HTR-8/SVneo (cell line): ENCODE results near the gene CMKLR1.

DNA sequence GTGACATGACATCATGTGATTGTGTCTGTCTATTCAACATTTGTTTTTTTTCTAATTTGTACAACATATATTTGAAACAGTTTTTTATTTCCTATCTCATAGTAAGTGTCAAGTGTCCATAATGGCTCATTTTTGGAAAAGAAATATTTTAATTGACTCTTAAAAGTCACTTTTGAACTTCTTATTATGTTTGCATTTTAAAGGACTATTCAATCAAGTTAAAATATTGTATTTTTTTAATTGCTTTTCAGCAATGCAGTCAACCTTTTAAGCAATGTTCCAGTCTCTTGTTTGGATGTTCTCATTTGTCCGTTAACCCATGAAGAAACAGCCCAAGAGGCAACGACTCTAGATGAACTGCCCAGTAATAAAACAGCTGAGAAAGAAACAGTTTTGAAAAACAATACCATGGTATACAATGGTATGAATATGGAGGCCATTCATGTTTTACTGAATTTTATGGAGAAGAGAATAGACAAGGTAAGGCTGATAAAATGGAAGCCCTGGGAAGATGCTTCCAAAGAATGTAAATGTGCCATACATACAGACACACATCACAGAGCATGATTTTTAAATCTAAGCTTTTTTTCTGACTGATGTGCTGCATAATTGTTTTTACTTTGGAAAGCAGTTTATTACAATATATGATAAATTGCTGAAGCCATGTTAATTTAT is 68.0 kb downstream of the RIC8B start:
- RRBS, result no CpG with 5 or more reads among the region's 2 CpGs

- RRBS, result no CpG with 5 or more reads among the region's 9 CpGs
Observed at GRCh38 chr12:107749855-107750637, 10.9 kb downstream of the PRDM4 start.

DNA sequence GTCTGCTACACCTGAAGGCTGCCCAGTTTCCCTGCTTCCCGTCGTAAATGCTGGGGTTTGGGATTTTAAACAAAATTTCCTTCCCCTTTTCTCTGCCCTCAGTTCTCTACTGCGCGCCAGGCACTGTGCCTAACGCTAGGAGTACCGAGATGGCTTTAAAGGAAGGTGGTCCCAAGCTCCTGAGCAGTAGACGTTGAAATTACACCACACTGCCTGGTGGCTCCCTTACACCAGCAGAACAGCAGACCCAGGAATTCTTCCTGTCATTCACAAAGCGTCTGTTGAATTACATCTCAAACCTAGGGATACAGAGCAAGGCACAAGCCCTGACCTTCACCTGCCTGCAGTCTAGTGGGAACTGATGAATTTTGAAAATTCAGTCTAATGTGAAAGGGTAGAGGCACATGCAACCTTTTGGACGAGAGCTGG is 657 bp upstream of the PRDM4 start:
- RRBS, result no CpG with 5 or more reads among the region's 9 CpGs

DNA sequence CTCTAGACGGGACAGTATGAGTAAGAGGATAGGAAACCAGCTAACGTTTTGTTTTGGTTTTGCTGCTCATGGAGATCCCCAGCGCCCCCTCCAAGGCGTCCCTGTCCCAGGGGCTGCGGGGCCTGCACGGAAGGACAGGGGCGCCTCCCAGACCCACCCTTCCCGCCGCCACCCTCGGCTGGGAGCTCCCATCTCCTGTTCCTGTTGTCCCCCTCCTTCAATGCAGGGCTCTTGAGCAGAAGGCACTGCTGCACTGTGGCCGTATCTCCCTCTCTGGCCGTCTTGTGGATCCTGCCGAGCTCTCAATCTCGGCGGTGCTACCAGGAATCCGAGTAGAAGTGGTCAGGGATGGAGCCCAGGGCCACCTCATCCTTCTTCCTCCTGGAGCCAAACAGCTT is 68.8 kb downstream of the ASCL4 start:
- RRBS, result no CpG with 5 or more reads among the region's 16 CpGs

GRCh38 chr12:108126897-108127491 is 2.1 kb upstream of the WSCD2 start:
- RRBS, result no CpG with 5 or more reads among the region's 11 CpGs

DNA sequence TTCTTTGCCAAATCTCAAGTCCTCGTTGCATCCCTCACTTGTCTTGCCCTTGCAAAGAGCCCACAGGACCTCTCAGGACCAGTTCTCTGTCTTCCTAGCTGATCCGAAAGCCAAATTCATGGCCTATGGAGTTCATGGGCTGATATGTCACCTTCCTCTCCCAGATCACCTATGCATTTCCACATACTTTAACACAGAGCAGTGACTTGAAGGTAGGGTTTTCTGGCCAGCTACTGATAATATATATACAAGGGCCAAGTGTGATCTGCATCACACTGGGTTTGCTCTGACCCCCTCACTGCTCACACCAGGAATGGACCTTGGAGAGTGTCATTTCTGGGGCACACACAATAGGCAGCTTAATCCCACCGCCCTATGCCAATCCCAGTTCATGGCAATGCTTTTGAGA is 47.9 kb downstream of the CMKLR1 start:
- RRBS, result no CpG with 5 or more reads among the region's 3 CpGs

DNA sequence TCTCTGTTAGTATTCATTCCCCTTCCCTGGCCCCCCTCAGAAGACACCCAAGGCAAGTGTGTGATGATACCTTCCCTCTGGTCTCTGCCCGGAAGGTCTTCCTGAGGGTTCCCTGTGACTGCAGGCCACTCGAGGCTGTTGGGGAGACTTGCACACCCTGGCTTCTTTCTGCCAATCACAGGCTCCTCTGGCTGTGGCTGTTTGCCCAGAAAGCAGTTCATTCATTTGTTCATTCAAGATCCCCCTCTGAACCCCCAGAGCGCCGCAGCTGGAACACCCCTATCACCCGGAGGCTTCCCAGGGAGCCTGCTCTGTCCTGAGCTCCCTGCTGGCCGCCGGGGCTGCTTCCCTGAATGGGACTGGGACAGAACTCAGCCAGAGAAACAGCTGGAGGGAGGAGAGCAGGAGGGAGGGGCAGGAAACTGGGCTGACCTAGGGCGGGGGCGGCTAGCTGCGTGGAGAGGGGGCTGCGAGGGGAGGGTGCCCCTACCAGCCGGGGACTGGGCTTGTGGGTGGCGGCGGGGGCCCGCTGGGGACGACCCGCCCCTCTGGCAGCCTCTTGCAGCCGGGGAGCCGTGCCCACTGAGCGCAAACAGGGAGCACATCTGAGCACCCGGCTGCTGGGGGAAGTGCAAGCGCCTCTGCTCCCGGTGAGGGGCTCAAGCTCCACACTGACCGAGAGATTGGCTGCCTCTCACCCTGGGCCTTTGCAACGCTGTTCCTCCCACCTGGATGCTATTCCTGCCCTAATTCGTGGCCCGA is at the start of gene CMKLR1:
TSS of gene CMKLR1 (minus strand) at position 355 of the 762 bp plus-strand sequence.
- RRBS, result 42% methylated on average over 13 of the region's 27 CpGs

DNA sequence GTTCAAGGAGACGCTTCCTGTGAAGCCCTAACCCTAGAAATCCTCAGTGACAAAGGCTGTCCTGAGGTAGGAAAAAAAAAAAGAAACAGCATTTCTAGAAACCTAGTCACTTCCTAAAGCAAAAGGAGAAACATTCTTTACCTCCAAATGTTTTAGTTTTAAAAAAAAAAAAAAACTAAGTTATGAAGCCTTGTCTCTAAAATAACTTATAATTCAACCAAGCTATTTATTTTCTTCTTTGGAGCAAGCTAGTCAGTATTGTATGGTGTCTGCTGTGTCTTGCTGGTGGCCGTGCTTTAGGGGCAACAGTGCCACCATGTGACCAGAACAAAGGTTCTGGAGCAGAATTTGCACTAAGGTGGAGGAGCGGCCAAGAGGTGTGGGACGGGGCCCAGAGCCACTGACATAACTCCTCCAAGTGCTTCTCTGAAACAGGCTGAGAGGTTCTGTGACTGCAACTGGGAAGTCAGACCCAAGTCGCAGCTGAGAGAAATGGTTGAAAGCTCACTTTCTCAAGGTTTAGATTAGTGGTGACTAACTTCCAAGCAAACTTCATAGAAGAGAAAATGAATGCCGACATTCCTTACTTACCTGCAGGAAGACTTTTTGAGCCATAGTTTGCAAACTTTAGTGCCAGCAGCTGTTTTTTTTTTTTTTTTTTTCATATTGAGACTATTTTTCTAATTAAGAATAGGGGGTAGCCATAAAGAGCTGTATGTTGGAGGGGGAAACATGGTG is 4.5 kb downstream of the FICD start:
- RRBS, result no CpG with 5 or more reads among the region's 6 CpGs

DNA sequence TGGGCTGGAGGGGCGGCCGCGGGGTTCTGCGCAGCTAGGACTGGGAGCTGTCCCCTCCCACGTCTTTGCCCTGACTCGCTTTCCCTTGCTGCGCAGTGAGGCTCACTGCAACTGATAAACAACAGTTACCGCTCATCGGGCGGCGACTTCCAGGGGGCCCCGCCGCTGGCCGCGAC is 275 bp downstream of the ISCU start:
- RRBS, result no CpG with 5 or more reads among the region's 15 CpGs

DNA sequence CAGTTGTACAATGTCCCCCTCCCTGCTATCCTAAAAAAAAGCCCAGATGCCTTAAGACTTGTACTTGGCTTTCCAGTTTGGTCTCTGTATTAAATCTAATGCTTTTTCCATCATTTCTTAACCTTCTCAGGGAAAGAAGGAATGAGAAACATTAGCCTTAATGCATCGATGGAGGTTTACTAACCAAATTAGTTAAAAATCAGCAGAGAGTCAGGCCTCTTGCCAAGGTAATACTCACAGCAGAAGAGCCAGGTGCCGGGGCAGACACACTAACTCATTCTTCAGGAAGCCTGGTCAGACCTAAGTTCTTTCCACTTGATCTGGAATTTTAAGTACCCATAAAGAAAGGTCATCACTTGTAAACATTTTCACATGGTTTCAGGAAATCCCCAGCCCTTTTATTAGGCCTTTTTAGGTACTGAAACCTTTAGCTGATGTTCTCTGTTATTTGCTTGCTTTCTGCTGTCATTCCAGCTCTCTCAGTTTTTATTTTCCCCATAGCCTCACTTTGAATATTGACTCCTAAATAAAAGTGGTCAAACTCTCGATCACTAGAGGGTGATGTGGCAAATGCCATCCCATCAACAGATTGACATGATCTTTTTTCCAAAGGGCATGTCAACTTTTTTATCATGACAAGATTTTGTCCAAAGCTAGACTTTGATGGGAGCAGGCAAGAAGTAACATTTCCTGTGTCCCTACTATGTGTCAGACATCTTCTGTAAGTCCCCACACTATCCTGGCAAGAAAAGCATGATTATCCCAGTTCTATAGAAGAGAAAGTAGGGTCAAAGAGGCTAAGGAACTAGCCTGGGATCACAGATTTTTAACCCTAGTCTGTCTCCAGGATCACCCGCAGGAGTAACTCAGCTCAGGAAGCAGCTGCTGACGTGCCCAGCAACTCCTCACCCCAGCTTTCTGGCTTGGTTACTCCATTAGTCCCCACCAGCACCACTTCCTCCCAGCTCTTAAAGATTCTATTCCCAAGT is 5.7 kb downstream of the ISCU start:
- RRBS, result no CpG with 5 or more reads among the region's 5 CpGs

DNA sequence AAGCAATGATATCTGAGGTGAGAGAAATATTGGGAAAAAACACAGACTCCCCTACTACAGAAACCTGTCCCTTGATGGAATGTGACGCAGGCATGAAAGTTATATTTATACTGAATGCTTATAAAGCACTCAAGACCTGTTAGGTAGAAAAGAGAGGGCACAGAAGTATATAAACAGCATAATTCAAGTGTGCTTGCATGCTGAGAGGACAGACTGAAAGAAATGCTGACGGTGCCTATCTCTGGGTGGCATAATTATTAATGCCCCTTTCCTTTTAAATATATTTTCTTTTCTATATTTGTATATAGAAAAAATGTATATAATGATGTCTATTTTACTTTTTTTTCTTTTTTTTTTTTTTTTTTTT is 2.7 kb upstream of the SELPLG start:
- RRBS, result no CpG with 5 or more reads among the region's 2 CpGs

DNA sequence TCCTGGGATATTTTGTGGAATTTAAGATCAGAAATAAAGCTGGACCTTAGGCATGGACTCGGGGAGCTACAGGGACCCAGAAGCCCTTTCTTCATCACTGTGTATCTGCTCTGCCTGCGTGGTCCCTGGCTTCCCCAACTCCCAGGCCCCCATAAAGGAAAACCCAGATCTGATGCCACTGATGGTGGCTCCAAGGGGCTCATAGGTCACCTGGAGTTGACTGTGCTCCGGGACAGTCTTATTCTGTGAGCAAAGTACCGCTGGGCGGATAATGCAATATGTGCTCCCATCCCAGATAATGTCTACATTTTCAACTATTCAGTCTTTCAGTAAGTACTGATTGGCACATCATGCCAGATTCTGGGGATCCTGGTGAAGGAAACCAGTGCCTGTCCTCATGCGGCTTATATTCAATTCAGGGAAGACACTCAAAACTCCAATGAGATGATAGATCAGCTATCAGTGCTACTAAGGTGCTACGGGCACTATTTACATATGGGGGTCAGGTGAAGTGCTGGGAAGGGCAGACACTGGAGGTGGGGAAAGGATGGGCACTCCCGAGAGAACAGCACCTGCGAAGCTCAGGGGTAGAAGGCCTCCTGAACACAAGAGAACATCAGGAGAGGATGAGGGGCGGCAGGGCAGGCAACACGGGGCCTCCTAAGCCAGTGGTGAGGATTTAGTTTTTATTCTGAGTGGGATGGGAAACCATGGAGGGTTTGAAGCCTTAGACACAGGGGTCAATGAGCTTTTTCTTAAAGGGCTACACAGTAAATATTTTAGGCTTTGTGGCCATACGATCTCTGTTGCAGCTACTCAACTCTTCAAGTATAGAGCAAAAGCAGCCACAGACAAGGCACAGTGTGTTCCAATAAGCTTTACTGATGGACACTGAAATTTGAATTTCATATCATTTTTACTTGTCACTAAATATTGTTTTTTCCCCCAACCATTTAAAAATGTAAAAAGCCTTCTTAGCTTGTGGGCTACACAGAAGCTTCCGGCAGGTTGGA is 5.7 kb upstream of the SELPLG start:
- RRBS, result no CpG with 5 or more reads among the region's 13 CpGs

DNA sequence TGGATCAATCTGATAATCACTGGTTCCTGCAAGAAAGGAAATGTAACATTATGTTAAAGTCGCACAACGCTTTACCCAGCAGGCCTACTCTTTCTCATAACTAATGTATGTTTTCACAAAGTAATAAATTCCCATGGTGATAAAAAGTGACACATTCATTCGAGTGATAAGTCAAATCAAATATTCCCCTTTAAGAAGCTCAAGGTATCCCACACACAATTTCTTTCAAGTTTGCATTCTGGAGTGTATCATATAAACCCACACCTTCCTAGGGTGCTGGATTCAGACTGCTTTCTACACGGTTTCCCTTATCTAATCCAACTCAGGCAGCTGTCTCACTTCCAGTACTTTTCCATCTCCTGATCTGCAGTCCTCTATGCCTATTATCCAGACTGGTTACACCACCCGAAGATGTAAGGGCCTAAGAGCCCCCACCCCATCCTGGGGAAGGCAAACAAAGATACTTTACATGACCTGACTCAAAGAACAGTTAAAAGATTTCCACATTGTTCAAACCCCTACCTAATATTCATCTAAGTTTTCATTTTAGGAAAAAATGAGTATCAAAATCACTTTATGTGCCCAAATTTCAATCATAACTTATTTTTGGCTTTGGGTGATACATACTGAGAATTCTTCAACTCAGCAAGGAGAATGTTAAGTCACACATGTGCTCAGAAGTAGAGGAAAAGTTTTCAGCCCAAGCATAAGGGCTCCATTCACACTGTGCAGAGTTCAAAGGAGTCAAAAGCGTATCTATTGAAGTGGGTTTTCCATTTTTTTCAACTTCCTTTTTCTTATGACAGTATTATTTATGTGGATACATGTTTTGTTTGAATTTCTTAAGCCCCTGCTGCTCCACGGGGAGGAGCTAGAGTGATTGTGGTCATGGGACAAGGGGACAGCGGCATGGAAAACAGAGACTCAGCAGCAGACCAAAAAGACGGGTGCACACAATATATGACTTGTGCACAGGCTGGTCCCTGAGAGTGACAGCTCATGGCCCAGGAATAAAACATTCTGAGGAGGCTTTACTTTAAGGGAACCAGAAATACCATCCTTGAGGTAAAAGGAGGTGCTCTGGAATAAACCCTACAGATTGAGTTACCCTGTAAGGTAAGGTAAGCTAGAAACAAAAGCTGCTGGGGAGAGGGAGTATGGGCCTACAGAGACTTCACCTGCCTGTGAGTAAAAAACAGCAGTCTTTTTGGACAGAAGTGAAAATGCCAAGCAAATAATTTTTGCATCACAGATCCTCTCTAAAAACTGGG is 41.7 kb downstream of the CORO1C start:
- RRBS, result no CpG with 5 or more reads among the region's 9 CpGs

DNA sequence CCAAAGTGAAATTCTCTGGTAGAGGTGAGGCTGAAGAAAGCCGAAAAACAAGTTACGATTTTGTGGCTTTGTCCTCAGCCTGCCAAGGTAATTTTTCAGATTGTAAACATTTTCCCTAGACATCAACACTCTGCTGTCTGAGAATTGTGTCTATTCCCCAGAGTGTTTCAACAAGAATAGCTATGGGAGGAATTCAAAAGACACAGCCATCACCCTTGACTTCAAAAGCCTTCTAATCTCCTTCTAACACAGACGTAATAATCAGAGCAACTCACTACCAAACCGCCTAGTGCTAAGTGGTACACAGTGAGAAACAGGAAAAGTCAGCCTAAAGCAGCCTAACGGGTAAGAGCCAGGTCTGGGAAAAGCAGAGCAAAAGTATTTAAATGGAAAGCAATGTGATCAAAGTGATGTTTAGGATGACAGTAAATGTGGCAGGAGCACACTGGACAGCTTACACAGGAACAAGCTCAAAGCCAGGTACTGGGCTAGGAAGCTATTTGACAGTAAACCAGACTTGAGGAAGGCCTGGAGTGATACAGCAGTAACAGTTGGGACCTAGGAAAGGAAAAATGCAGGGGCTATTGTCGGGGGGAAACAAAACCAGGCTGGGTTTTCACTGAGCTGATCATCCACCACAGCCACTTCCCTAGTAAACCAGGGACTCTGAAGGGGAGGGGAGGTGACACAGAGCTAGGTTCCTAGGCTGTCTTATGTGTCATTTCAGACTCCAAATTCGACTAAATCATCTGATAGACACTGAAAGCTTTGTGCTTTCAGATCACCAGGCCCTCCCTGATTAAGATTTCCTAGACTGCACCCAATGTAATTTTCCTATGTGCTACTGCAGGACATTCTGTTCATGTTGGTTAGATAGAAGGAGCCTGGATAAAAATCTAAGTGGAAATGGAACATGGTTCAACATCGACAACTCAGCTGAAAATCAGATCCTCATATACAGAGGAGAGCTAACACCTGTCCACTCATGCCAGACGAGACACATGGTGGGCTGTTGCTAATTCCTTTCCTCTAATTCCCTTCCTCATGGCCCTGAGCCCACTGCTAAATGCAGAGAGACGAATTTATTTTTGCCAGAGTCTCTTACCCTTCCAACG is 29.3 kb downstream of the CORO1C start:
- RRBS, result no CpG with 5 or more reads among the region's 11 CpGs

DNA sequence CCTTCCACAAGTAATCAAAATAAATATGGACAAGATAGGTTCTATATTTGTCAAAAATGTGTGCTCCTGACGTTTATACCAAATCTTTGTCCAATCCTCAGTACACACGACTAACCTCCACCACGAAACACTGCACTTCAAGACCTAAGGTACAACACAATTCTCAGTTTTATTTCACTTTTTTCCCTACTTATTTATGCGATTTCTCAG is 2.0 kb downstream of the CORO1C start:
- RRBS, result no CpG with 5 or more reads among the region's 4 CpGs

DNA sequence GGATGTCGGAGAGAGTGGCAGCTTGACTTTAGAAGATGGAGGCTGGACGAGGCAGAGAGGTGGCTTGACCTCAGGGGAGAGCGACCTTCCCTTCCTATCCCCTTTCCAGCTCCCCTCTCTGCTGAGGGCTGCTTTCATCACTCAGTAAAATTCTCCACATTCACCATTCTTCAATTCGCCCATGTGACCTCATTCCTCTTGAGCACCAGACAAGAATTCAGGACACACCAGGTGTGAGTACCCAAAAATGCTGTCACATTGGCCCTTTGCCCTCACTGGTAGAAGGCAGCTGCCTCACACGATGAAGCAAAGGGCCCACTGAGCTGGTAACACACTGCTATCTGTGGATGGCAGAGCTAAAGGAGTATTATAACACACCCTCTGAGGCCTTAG is 59.8 kb downstream of the SSH1 start:
- RRBS, result no CpG with 5 or more reads among the region's 5 CpGs

DNA sequence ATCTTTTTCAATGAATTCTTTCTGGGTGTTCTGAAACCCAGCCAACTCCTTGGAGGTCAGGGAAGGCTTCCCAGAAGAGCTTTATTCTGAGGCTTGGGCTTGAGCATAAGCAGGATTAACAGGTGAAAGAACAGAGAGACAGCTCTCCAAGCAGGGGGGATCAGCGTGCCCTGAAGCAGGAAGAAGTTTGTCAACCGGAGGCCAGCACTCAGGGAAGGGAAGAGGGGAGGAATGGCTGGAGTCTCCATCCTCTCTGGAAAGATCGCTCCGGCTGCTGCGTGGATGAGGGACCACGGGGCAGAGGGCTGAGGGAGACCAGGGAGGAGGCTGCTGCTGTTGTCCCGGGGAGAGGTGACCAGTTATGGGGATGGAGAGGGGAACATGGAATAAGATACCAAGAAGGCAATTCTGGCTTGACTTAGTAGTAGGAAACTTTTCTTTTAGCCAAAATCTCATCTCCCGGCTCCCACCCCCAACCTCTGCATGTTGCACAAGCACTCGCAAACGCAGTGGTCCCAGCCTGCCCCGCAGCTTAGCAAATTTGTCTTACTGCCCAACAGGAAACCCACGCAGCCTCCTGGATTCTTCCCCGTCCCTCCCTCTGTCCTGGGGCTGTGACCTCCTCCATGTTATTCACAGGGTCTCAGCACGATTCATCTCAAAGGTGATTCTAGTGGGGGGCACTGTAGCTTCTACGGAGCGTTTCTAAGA is 1.1 kb upstream of the SSH1 start:
- RRBS, result 71% methylated on average over 7 of the region's 16 CpGs

DNA sequence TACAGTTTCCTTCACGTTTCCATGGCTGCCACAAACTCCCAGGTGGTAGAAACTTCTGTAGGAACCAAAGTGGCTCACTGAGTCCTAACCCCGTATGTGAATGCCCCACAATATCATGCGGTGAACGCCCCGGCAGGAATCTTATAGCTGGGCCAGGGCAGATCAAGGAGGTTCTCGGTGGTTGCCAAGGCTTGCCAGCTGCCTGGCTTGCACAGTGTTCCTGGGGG is 54.6 kb downstream of the SVOP start:
- RRBS, result no CpG with 5 or more reads among the region's 6 CpGs

DNA sequence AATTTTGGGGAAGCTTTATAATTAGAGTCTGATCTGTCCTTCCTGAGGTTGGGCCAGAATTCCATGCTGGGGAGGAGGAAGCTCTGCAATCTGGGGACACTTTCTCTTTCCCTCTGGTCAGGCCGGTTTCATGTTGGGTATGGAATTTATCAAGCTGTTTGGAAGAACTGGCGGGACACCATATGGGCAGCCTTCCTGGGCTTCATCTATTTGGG is 54.4 kb downstream of the SVOP start:
- RRBS, result no CpG with 5 or more reads among the region's 2 CpGs